Measurements from ENCODE around the genes TMTC1 and FGD4.

- PRO-cap: no peak
Measured at GRCh38 chr12:28362116-28362671, 171.9 kb downstream of the CCDC91 start.

- PRO-cap: no peak
Measured at GRCh38 chr12:29159465-29159865, 10.4 kb downstream of the FAR2 start.

- PRO-cap: no peak
Measured at GRCh38 chr12:29561934-29562710, 64.6 kb upstream of the OVCH1 start.

DNA sequence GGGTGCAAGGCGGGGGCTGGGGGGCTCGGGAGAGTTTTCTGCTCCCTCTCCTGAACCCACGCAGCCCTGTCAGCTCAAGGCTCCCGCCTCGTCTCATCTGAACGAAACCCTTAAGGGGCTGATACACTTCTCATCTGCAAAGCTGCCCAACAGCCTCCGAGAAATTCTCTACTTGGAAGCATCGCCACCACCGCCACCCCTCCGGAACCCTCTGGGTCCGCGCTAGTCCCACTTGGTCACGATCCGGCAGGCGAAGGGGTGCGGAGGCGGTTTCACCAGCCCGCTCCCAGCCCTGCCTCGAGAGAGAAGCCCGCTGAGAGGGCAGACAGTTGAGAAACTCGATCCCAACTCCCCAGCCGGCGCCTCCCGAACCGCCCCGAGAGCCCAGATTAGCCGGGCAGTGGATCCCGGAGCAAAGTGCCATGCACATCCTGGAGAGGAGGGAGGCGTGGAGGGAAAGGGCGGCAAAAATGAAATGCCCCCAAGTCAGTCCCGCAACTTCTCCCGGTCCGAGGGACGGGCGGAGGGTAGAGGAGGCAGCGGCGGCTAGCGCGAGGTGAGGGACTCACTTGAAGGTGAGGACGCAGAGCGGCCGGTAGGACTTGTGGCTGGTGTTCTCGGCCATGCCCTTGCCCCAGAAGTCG, 739 bp downstream of the TMTC1 start:
- PRO-cap: no peak

- PRO-cap: bidirectional peak, plus-strand start at chr12:29784089, minus-strand start at chr12:29783912
Measured at GRCh38 chr12:29783525-29784298, at the start of gene TMTC1. TMTC1 (minus strand) TSS chr12:29783942.

DNA sequence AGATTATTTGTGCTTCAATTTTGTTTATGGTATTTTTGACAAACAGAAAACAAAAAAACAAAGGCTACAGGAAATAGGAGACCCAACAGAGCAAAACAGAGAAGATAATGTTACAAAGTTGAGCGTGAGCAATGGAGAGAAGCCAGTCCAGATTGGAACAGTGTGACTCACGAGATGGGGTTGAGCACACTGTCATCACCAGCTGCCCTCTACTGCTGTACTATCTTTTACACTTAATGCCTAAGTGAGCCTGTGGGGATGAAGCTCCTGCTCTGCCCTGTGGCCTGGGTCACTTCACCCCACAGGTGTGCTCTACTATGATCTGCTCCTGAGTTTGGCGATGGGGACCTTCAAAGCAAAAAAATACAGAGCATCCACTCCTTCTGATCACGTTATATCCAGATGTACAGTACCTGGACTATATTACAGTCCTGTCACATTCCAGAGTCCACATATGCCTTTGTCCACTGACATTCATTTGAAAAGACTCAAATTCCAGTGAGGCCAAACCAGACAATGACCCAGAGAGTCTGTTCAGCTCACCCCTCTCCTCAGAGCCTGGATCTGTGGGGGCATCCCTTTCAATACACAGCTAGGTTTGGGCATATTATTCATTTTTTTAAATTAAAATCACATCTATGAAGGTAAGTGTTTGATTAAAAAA, 4.4 kb downstream of the IPO8 start:
- PRO-cap: no peak

GRCh38 chr12:30795820-30796787, 41.4 kb upstream of the CAPRIN2 start:
- PRO-cap: bidirectional peak, plus-strand start at chr12:30796323, minus-strand start at chr12:30796170

DNA sequence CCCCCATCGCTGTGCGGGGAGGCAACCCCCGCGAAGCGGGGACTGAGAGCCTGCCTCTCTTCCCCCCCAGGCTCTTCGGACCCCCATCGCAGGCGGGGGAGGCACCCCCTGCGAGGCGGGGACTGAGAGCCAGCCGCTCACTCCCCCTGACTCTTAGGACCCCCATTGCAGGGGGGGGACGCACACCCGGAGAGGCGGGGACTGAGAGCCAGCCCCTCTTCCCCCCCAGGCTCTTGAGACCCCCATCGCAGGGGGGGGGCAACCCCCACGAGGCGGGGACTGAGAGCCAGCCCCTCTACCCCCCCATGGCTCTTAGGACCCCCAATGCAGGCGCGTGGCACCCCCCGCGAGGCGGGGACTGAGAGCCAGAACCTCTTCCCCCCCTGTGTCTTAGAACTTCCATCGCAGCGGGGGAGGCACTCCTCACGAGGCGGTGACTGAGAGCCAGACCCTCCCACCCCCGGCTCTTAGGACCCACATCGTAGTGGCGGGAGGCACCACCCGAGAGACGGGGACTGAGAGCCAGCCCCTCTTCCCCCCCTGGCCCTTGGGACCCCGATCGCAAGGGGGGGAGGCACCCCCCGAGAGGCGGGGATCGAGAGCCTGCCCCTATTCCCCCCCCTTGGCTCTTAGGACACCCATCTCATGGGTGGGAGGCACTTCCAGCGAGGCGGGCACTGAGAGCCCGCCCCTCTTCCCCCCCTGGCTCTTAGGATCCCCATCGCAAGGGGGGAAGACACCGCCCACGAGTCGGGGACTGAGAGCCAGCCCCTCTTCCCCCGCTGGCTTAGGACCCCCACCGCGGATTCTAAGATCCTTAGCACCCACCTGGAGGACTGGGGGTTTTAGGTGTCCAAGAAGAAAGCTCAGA, 44.6 kb downstream of the DDX11 start:
- PRO-cap: no peak

GRCh38 chr12:31317234-31318391, 8.3 kb downstream of the SINHCAF start:
- PRO-cap: no peak

DNA sequence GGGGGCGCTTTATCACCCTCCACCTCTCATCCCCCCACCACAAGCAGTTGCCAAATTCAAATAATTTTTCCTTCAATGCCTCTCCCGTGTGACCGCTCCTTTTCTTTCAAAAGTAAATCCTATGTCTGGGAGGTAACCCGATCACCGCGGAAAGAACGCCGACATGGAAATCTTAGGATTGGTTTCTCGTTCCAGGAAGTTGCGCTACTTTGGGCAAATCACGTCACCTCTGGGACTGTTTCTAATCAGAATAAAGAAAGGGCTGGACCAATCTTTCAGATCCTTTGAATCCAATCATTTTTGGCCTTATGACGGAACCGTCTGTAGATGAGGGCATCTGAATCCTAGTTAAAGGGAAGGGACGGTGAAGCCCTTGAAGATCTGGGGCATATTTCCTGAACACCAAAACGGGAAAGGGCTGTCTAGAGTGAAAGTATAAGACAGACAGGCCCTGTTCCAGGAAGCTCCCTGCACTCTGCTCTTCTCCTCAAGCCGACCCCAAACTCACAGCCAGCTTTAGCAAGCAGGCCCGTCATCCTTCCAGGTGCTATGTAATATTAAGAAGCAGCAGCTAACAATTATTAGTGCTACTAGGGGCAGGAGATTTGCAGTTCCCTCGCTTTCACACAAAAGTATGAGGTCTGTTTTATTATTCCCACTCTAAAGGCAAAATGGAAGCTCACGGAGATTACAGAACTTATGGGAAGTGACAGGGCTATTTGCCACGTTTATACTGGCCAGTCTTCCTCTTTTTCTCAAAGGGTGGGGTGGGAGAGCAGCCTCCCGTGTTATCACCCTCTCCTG, 44.2 kb upstream of the SINHCAF start:
- PRO-cap: no peak

- PRO-cap: no peak
Measured at GRCh38 chr12:31733715-31734153, 4.9 kb upstream of the AMN1 start.

DNA sequence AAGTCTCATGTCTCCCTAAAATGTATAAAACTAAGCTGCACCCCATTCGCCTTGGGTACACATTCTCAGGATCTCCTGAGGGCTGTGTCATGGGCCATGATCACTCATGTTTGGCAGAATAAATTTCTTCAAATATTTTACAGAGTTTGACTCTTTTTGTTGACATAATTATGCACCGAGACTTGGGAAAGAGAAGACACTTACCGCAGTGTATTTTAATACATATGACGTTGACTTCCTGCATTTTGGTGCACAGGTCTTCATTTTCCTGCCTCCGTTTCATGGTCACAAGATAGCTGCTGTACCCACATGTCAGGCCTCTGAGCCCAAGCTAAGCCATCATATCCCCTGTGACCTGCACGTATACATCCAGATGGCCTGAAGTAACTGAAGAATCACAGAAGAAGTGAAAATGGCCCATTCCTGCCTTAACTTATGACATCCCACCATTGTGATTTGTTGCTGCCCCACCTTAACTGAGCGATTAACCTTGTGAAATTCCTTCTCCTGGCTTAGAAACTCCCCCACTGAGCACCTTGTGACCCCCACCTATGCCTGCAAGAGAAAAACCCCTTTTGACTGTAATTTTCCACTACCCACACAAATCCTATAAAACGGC, 14.9 kb upstream of the H3-5 start:
- PRO-cap: no peak

- PRO-cap: no peak
Measured at GRCh38 chr12:31832980-31833541, 41.0 kb upstream of the H3-5 start.

GRCh38 chr12:31940416-31940747, 18.8 kb upstream of the RESF1 start:
- PRO-cap: no peak

DNA sequence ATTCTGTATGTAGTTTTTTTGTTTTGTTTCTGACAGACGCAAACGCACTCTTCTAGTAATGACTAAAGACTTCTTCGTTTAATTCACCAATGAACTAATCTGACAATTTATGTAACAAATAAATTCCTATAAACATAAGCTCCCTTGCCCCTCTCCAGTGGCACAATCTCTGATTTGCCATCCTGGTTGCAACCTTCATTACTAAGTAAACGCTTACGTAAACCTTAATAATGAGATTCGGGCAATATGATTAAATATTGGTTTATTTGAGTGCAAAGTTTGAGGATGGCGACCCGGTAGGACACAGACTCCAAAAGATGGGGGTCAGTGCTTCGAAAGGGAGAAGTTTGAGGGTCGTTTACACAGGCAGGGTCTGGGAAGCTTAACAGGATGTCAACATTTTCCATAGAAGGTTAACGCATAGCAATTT, 952 bp upstream of the RESF1 start:
- PRO-cap: no peak

DNA sequence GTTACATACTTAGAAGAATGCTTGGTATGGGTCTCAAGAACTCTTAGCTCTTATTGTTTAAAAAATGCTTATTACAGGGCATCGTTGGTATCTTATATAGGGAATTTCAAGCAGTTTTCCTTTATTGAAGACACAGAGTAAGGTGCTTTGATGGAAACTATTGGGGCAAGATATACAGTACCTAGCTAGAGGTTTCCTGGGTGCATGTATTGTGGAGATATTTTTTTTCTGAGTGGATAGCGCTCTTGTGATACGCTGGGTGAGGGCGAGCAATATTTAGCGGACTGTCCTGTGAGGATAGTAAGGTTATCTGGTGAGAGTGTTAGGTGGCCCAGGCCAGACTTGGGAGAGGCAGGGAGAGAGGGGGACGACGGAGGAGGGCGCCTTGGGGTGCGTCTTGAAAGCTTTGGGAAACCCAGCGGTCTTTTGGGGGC, 682 bp upstream of the BICD1 start:
- PRO-cap: no peak

- PRO-cap: unidirectional peak, plus-strand start at chr12:32399549
Measured at GRCh38 chr12:32399134-32399966, at the start of gene FGD4. FGD4 (plus strand) TSS chr12:32399558.

DNA sequence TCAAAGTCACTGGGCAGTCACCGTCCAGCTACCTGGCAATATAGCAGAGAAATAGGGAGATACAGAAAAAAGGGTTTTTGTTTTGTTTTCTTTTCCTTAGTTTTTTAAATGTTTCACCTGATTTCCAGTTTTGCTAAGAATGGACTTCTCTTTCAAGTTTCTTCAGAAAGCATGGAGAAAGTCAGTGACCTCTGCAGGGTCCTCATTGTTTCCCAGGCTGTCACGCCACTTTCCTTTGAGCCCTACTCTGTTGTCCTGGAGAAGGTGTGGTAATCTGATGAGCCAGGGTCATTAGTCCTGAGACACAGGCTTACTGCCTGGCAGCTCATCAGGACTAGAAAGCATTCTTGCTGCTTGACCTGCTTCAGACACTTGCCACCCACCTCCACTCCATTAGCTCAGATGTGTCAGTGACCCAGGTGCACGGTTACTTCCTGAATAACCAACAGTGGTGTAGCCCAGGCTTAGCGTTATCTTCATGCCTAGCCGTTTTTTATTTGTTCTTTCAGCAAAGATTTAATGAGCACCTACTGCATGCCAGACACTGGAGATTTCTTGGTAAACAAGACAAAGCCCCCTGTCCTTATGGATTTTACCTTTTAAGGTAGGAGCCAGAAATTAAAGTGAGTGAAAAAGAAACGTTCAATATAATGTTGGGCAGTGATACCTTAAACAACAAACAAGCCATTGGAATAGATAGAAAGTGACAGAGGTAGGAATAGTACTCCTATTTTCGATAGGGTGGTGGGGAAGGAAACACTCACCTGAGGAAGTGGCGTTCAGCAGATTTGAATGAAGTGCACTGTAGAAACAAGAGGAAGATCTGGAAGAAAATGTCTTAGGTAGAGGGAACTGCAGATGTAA, 94.0 kb downstream of the FGD4 start:
- PRO-cap: no peak

DNA sequence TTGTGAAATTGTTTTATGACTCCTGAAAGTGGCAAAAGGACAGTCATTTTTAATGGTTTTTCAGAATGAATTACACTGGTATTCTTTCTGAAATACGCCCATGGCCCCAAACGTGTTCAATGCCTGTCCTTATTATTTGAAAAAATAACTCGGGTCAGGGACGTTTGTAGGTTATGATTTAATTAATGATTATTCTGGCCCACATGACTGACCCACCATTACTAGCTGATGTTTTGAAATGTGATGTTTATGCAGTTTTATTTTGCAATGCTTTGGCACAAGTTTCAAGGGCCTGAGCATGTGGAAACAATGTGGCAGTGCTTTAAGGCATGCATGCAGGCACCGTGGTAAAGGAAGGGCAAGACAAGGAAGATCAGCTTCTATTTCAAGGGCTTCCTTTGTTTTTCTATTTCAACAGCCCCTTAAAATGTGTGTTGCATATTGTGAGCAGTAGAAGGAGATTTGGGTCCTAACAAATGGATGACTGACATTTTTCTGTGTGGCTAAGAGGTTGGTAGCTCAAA, 103.3 kb downstream of the FGD4 start:
- PRO-cap: no peak

DNA sequence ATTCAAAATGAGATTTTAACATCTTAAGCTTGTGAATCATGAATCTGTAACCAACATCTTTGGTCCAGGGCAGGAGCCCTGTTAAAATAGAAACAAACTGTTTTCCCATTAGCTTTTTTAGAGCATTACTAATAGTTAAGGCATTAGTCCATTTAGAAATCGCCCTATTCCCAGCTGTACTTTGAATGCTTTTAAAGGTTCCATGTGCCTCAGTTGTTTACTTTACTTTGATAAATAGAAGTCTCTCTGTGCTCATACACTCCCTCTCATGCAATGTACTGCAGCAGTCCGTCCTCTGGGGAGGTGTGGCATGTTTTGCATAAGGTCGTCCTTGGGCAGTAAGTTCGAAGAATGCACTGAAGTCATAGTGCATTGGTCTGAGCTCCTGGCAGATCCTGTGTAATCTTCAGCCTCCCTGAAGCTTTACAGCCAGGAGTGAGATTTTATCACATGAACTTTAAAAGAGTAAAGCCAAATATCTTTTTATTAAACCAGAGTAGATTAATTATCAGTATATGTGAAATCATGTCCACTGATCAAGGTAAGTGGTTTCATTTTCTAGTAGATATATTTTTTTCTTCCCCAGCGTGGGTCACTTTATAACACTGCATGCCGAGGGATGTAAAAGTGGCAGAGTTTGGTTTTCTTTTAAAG, 134.7 kb downstream of the FGD4 start:
- PRO-cap: no peak

All from aorta (tissue), 1 donor.